ENCODE measurements around a stretch of chr7.

DNA sequence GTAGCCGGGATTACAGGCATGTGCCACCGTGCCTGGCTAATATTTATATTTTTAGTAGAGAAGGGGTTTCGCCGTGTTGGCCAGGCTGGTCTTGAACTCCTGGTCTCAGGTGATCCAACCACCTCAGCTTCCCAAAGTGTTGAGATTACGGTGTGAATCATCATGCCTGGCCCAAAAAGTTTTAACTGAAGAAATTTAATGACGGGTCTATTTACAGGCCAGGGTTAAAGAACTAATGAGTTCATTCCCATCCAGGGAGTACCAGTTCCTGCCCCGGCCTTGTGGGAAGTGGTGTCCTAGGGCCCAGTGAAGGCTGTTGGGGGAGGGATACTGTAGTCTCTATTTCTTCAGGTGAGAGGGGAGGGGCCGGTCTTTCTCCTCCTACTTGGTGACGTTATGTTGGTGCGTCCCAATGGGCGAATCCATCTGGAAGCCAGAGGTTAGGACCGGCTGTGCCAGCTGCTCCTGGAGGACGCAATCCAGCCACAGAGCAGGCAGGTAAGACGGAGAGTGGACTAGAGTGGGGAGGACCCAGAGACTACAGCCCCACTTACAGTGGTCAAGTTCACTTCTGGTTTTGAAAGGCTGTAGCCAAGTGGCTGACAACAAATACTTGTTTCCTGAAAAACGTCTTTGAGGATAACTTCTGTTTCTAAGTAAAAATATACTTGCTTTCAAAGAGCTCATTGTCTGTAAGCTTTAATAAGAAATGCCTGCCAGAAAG, 25.2 kb downstream of the RBM33 start:
- PRO-cap: no peak
- RAMPAGE, long total RNA, 5 experiments: start-site peak on the plus strand in 1 of 5 experiments, centred at position 255 of the sequence, 11 reads per replicate
- RRBS: 50% methylated on average over 4 of the region's 15 CpGs

GRCh38 chr7:155804810-155805174, 7.5 kb downstream of the SHH start:
- PRO-cap: no peak
- RAMPAGE, long total RNA, 5 experiments: no peak in any of the 5 experiments
- RRBS: 9% methylated on average over 30 of the region's 36 CpGs

DNA sequence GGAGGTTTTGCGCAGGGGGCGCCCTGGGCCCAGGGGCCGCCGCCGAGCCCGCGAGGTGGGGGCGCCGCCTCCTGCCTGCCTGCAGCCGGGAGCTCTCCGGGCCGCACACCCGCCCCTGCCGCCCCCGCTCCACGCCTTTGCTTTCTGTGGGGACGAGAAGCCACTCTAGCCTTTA, 7.2 kb downstream of the SHH start:
- PRO-cap: no peak
- RAMPAGE, long total RNA, 5 experiments: no peak in any of the 5 experiments
- RRBS: 7% methylated on average over 5 of the region's 17 CpGs

DNA sequence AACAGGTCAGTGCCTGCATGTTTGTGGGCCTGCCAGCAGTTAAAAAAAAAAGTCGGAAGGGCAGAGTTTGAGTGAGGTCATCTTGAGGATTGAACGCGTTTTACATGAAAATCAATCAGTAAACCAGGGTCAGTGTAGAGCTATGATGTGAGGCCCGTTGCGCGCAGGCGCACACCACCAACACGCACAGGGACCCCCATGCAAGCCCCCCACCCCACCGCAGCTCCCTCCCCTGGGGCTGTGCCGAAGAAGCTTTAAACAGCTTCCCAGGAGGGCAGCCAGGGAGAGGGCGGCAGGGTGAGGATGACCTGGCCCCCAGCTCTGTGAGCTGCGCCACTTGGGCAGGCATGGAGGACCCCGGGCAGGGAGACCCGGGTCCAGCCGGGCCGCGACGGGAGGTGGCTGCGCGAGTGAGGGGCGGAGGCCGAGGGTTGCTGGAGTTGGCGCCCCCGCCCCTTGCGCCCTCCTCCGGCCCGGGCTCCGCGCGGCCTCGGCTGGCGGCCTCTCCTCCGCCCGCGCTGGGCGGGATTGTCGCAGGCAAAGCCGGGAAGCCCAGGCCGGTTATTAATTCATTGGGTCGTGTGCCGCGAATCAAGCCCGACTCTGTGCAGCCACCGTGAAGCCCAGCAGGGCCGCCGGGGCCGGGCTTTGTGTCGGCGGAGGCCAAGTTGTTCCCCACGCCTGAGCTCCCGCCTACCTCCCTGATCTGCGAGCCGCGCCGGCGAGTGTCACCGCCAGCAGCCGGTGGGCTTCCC, 4.0 kb downstream of the SHH start:
- PRO-cap: unidirectional peak, plus-strand start at position 118 of the sequence
- RAMPAGE, long total RNA, 5 experiments: no peak in any of the 5 experiments
- RRBS: 2% methylated on average over 37 of the region's 58 CpGs

- PRO-cap: no peak
- RAMPAGE, long total RNA, 5 experiments: no peak in any of the 5 experiments
- RRBS: no CpG with 5 or more reads among the region's 4 CpGs
Measured at GRCh38 chr7:156527451-156527940, 113.1 kb upstream of the RNF32 start.

DNA sequence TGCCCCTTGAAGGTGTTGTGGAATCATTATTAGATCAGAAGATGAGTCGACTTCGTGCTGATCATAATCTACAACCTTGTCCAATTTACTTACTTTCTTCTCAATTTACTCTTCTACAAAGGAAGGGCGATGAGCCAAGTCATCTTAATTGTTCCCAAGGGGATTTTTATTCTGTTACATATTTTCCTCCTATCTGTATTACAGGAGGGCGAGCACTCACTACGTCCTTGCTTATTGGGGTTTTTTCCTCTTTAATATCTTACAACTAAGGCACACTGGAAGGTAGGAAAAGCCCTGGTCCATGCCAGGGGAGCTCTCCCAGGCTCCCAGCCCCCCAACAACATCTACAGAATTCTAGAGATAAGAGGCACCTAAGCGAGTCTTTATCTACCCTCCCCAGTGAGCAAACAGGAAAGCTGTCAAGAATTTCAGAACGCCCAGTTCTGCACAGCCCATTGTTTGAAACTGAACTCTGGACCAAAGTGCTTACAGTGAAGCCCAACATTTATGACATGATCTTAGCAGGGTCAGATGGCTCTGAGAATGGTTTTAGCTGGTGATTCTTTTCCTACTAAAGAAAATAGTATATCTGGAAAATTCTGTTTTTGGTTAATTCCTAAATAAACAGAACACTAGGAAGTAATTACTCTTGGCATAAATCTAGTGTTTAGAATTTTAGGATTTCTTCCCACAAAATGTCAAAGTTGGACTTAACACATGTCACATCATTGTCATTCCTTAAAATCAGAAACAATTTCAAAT, 31.6 kb upstream of the RNF32 start:
- PRO-cap: no peak
- RAMPAGE, long total RNA, 5 experiments: no peak in any of the 5 experiments
- RRBS: no CpG with 5 or more reads among the region's 7 CpGs

DNA sequence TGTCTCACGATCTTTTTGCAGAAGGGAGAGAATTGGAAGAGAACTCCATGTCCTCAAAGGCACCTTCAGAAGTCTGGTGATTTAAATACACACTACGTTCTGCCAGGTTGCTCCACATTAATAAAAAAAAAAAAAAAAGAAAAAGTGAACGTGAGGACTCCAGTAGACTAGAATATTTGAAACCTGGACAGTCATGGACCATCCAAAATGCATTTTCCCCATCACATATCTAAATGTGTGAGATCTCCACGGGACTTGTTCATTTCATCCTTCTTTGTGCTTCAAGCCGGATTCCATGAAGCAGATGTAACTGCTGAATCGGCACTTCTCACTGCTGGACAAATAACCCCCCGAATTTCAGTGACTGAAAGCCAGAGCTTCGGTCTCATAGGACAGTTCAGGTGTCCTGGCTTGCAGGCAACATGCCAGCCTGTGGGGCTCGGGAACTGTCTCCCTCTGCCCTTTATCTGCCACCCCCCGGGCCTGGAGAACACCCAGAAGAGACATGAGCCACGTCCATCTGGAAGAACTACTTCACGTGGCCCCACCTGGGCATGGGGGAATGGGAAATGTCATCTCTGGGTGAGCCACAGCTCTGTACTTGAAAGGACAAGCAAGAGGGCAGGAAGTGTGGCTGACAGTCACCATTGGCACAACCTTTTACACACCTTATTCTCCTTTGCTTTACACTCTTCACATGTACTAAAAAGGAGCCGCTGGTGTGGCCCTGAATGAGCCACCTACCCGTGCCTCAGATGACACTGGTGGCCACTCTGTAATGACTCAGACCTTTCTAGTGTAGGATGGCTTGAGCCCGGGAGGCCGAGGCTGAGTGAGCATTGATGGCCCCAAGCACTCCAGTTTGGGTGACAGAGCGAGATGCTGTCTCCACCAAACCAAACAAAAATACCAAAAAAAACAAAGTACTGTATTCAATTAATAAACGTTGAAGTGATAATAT, 33.5 kb downstream of the RNF32 start:
- PRO-cap: no peak
- RAMPAGE, long total RNA, 5 experiments: no peak in any of the 5 experiments
- RRBS: no CpG with 5 or more reads among the region's 18 CpGs

DNA sequence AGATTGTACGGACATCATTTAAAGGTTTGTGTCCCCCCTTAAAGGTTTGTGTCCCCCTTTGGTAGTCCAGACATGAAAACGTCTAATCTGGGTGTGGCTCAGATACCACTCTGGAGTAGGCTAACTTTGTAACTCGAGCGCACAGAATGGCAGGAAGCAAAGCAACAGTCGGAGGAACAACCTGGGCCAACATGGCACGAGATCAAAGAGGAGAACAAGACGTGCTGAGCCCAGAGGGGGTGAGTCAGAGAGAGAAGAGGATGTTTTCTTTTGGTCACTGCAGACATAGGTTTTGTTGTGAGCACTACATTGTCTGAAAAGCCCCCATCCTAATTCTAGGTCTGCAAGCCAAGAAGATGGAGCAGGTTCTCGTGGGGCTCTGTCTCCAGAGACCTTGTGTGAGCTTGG, 10.5 kb upstream of the LMBR1 start:
- PRO-cap: unidirectional peak, minus-strand start at position 148 of the sequence
- RAMPAGE, long total RNA, 5 experiments: no peak in any of the 5 experiments
- RRBS: no CpG with 5 or more reads among the region's 8 CpGs

DNA sequence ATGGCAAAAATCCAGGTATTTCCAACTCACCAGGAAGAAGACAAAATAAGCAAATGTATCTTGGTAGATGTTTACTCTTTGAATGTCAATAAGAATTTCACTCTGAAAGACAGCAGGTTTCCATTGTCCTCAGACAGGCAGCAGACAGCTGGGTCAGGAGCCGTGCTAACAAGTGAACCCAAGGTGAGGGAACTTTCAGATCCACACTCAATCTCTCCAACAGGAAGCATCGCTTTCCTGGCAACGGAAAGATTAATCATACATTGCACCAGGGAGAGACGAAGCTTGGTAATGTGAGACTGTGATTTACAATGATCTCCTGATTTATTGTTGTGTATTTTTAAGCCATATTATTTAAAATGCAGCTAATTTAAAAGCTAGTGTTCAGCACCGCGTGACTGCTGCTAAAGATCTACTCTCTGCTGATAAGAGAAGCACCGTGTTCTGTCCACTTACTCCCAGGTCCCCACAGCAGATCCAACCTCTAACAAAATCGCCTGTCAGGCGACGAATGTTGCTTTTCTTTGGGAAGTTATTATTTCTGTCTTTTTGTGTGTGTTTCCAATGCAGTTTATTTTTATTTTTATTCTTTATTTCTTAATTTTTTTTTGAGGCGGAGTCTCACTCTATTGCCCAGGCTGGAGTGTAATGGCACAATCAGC, 17.4 kb upstream of the NOM1 start:
- PRO-cap: no peak
- RAMPAGE, long total RNA, 5 experiments: no peak in any of the 5 experiments
- RRBS: no CpG with 5 or more reads among the region's 11 CpGs

DNA sequence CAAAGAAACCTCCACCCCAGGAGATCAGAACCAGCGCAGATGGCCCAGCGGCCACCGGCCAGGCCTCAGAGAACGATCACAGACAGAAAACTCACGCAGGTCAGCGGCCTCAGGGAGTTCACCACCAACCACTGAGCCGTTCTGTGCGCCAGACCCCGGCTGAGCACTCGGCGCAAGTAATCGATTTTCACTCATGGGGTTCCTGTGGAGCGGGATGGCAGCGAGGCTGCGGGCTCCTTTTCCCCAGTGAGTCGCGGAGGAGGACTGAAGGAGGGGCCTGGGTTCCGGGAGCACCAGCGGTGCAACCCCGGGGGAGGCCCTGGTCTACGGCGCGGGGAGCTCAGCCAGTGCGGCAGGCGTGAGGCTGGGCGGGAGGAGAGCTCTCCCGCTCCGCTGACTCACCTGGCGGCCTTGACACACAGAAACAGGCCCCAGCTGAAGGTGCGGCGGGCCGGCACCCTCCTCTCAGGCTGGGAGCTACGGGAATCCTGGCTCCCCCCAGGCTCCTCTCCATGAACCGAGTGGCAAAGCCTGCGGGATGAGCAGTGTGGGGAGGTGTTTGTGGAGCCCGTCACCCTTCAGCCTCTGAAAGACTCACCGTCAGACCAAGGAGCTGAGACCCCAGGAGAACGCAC, 6.9 kb upstream of the NOM1 start:
- PRO-cap: no peak
- RAMPAGE, long total RNA, 5 experiments: no peak in any of the 5 experiments
- RRBS: 50% methylated on average over 11 of the region's 38 CpGs

DNA sequence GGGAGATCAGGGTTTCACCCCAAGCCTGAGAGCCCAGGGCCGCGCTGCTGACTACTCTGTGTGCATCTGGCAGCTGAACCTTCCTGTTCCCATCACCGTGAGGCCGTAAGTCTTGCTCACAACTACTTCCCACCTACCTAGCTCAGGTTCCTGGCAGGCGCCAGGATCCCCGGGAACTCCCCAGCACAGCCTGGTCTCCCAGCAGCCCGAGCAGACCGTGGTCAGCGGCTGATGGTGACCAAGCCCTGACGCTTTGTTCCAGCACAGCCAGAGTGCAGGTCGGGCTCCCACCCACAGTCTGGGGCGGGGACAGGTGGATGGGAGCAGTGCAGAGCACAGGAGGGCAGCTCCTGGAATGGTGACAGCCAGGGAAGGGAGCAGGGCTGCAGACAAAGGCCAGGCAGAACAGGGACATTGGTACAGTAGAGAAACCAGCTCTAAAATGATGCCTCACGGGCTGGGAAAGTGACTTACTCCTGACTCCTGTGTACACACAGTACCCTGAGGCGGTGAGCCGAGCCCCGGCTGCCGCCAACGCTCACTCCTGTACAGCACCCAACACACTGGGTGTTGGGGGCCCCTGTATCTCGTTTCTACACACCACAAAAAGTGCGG, 6.0 kb upstream of the NOM1 start:
- PRO-cap: no peak
- RAMPAGE, long total RNA, 5 experiments: no peak in any of the 5 experiments
- RRBS: no CpG with 5 or more reads among the region's 20 CpGs

DNA sequence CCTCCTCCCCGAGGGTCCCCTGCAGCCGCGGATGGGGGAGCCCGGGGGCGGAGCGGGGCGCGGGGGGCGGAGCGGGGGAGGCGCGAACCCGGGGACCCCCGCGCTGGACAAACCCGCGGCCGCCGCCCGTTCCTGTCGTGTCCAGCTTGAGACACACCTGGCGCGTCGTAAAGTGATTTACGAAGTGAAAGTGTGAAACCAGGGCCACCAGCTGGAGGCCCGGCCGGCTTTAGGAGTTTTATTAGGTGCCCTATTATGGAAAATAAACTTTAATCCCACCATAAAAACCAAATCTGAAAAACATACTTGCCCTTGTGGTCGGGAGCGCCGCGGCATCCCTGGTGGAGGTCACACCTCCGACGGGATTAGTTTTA, 10.4 kb downstream of the MNX1 start:
- PRO-cap: bidirectional peak, plus-strand start at position 187 of the sequence, minus-strand start at position 143 of the sequence
- RAMPAGE, long total RNA, 5 experiments: no peak in any of the 5 experiments
- RRBS: 2% methylated on average over 19 of the region's 33 CpGs

DNA sequence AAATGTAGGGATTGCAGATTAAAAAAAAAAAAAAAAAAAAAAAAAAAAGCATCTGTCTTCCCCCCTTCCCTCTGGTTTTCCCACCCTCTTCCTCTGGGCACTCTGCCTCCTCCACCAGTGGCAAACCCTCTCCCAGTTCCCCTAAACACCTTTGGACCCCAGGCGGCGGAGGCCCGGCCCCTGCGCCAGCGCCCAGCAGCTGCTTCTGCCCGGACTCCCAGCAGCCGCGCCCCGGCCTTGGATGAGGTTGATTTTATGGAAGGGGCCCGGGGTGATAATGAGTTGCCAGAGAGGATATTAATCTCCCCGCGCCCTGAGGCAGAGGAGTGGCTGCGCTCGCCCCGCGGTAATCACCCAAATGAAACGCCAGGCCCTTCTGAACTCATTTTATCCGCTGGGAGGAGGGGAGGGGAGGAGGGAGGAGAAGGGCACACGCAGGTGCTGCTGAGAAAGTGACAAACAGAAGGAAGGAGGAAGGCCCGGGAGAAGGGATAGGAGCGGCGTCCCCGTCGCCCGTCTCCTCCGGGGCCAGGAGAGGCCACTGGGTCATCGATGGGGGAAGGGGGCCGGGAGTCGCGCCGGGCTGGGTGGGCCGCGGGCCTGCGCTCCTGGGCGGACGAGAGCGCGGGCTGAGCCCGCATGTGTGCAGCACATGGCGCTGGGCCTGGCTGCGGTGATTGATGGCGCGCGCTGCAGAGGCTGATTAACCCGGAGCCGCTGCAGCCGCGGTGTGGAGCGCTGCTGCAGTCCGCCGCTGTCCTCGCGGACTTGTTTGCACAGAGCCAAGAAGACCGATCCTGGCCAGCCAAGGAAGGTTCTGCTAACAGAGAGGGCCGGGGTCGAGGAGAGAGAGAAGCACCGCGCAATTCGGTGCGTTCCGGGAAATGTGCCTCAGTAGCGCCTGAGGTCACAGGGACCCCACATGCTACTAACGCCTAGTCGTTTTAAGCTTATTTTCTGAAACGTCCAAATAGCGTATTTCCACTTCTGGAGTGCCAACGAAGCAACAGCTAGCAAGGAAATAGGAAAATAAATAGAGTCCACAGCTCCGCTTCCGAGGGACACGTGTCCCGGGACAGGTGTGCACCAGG, 6.6 kb downstream of the MNX1 start:
- PRO-cap: no peak
- RAMPAGE, long total RNA, 5 experiments: no peak in any of the 5 experiments
- RRBS: 30% methylated on average over 31 of the region's 71 CpGs

GRCh38 chr7:157194146-157194931, 55.6 kb downstream of the UBE3C start:
- PRO-cap: no peak
- RAMPAGE, long total RNA, 5 experiments: no peak in any of the 5 experiments
- RRBS: no CpG with 5 or more reads among the region's 4 CpGs

GRCh38 chr7:157239008-157239695, 97.7 kb upstream of the DNAJB6 start:
- PRO-cap: no peak
- RAMPAGE, long total RNA, 5 experiments: start-site peak on the plus strand in 2 of 5 experiments, at chr7:157239164-157239555 at its widest, 7 to 21 reads per replicate
- RRBS: no CpG with 5 or more reads among the region's 6 CpGs

GRCh38 chr7:157309864-157310655, 26.7 kb upstream of the DNAJB6 start:
- PRO-cap: no peak
- RAMPAGE, long total RNA, 5 experiments: no peak in any of the 5 experiments
- RRBS: no CpG with 5 or more reads among the region's 12 CpGs

DNA sequence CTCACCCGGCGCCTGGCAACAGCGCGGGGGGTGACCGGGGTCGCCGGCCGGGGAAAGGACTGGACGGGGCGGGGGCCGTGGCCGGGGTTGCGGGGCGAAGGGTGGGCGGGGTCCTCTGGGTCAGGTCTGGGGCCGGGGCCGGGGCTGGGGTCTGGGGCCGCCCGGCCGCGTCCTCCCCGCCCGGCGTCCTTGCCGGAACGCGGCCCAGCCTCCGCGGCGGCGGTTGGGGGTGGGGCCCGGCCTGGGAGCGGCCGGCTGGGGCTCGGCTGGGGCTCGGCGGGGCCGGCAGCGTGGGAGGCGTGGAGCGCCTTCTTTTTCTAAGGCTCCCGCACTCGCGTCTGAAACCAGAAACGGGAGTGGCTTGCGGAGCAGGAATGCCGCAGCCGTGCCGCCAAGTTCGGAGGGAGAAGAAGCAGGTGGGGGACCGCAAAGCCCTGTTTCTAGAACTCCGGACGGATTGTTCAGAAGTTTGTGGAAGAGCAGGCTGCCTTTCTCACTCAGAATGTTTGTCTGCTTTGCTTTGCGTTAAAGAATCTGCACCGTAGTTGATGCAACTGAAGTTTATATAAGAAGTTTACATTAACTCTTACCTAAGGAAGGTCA, 510 bp downstream of the DNAJB6 start:
- PRO-cap: bidirectional peak, plus-strand start at position 347 of the sequence, minus-strand start at position 199 of the sequence
- RAMPAGE, long total RNA, 5 experiments: no peak in any of the 5 experiments
- RRBS: 1% methylated on average over 13 of the region's 55 CpGs

- PRO-cap: no peak
- RAMPAGE, long total RNA, 5 experiments: no peak in any of the 5 experiments
- RRBS: no CpG with 5 or more reads among the region's 6 CpGs
Measured at GRCh38 chr7:157388189-157388696, 51.4 kb downstream of the DNAJB6 start.

- PRO-cap: no peak
- RAMPAGE, long total RNA, 5 experiments: no peak in any of the 5 experiments
- RRBS: no CpG with 5 or more reads among the region's 7 CpGs
Measured at GRCh38 chr7:157827125-157827529, 490.3 kb downstream of the DNAJB6 start.

GRCh38 chr7:157839266-157840646, 503.0 kb downstream of the DNAJB6 start:
- PRO-cap: no peak
- RAMPAGE, long total RNA, 5 experiments: start-site peak on the minus strand in 4 of 5 experiments, at chr7:157839481-157840558 at its widest, 7 to 24 reads per replicate
- RRBS: no CpG with 5 or more reads among the region's 40 CpGs

Measured in stomach (tissue), 7 donors.